Foreskin fibroblast (primary cell): ENCODE measurements around a stretch of chr20.

GRCh38 chr20:63810738-63811300 is 20.2 kb downstream of the ZBTB46 start:
- RRBS: 22% methylated on average over 5 of the region's 23 CpGs

- RRBS: no CpG with 5 or more reads among the region's 9 CpGs
Measured at GRCh38 chr20:63897807-63898466, 3.0 kb downstream of the DNAJC5 start.

GRCh38 chr20:63921581-63921927 is 26.6 kb downstream of the DNAJC5 start:
- RRBS: no CpG with 5 or more reads among the region's 9 CpGs

GRCh38 chr20:63926085-63926700 is 30.0 kb downstream of the UCKL1 start:
- RRBS: no CpG with 5 or more reads among the region's 13 CpGs

DNA sequence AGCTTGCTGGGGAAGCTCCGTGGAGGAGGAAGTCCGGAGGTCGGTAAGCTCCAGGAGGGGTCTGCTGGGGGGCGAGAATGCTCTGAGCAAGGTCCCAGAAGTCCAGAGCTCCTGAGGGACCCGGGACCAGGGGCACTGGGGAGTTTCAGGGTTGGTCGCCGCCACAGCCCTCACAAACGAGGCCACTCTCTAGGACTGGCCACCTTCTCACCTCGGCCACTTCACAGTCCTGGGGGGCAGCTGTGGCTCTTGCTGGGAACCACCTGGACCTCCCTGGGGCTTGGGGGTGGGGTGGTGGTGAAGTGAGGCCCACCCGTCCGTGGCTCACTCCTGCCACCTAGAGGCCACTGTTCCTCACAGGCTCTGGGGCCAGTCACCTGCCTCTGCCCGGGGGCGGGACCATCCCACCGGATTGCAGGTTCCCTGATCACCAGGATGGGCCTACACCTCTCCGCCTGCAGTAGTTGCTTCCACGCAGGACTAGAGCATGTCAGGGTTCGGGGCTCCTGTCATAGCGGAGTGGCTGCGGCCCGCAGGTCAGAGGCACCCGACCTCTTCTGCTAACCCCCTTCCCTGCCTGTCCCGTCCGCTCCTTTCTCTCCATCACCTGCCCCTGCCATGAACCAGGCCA is 5.3 kb upstream of the TCEA2 start:
- RRBS: 11% methylated on average over 4 of the region's 23 CpGs

DNA sequence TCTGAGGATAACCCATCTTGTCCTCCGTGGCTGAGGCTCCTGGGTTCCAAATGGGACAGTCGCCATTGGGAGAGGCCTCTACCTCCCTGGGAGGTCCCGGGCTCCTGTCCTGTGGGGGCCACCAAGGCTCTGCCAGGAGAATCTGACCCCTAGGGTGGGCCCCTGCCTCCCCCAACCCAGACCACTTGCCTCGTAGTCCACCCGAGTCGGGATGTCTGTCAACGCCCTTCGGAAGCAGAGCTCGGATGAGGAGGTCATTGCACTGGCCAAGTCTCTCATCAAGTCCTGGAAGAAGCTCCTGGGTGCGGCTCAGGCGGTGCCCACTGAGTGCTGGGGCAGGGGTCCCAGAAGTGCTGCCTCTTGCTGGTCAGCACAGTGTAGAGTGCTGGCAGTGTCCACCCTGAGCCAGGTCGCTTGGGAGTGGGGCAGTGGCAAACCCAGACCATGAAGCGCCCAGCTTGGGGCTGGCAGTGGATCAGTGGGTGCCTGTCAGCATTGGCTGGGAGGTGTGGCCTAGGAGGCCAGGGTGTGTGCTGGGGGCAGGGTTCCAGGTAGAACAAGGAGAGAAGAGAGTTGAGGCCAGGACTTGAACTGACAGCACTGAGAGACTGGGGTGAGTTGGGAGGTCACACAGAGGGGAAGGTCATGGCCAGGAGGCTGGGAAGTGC is 3.9 kb downstream of the TCEA2 start:
- RRBS: no CpG with 5 or more reads among the region's 13 CpGs

DNA sequence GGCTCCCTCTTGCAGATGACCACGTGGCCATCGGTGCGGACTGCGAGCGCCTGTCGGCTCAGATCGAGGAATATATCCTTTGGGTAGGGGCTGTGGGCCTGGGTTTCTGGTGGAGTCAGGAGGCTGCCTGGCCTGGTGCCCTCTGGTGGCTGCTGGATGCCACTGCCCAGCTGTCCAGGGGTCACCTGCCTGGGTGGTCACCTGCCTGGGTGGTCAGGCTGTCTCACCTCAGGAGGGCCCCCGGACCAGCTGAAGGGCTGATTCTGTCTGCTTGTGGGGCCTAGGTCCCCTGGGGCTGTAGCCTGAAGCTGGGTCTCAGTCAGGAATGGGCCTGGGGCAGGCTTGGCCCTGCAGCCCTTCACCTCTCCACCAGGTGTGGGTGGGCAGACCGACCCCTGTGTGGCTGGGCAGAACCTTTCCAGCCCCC is 6.8 kb downstream of the TCEA2 start:
- RRBS: no CpG with 5 or more reads among the region's 9 CpGs

DNA sequence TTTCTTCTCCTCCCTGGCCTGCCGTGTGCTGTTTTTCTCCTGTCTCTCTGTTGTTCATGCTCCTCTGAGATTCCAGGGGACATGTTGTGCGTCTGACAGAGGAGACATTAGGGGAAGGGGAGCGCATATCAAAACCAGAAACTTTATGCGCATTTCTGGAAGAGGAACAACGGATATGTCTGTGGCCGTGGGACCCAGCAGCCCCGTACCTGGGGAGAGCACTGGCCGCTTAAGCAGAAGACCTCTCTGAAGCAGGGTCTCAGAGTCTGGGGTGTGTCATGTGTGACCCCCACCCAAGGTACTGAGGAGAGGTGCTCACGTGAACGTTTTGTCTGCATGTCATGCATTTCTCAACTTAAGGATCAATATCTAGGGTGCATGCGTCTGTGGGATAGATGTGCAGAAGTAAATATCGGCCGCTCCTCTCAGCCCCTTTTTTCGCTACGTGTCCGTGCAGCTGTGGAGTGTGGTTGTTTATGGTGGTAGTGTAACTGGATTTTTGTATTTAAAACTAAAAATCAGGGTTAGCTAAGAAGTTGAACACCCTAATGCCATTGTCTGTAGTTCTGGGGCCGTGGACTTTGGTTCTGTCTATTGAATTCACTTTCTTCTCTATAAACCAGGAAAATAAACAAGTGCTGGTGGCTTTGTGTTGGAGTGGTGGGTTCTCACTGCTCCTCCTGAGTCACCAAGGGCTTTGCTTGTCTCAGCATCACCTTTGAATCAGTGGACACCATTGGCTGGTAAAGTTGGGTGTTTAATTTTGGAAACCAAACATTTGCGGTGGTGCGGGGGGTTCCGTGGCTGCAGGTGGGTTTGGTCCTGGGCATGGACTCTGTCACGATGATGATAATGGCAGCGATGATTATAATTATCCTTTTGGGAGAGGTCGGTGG is 912 bp downstream of the MYT1 start:
- RRBS: no CpG with 5 or more reads among the region's 23 CpGs

GRCh38 chr20:64256282-64256927 is 857 bp downstream of the PCMTD2 start:
- RRBS: no CpG with 5 or more reads among the region's 14 CpGs